Transverse colon (tissue), 4 donors: Measurements from ENCODE around the genes LGALS4, IFNL2 and EID2B.

- PRO-cap, result no peak
- RAMPAGE, long total RNA, 4 experiments, result no peak in any of the 4 experiments
Measured at GRCh38 chr19:38460368-38460669, 26.8 kb downstream of the RYR1 start.

DNA sequence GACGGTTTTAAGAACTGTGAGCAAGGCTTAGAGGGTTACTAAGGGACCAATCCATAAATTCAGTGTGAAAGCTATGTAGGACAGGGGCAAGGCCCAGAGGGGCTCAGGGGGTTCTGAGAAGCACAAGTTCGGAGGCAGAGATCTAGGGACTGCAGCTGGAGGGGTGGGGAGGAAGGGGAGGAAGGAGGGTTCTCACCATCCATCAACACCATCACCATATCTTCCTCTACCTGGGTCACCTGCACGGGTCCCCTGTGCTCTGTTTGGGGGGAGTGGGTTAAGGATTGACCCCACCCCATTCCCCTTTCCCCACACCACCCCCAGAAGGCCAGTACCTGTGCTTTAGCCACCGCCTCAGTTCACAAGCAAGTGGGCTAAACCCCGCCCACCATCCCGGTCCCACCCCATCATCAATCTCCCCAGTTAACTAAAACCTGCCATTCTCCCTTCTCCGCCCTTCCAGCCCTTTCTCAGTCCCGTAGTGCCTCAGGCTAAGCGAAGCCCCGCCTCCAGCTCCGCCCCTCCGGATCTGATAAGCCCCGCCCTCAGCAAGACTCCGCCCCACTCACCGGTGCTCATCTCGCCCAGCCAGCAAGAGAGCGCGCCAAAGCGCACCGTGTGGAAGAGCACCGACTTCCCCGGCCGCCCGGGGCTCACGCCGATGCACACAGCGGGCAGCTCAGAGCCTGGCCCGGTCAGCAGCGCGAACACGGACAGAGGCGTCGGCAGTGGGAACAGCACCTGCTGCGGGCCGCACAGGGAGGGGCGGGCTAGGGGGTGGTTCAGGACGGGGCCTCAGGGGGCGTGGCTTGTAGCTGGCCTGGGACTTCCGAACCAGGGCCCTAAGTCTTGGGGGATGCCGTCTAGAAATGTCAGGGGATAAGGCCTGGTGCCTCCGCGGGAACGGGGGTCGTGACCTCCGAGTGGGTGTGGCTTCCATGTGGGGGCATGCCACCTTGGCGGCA is 21.7 kb downstream of the MAP4K1 start:
- PRO-cap, result no peak
- RAMPAGE, long total RNA, 4 experiments, result no peak in any of the 4 experiments

DNA sequence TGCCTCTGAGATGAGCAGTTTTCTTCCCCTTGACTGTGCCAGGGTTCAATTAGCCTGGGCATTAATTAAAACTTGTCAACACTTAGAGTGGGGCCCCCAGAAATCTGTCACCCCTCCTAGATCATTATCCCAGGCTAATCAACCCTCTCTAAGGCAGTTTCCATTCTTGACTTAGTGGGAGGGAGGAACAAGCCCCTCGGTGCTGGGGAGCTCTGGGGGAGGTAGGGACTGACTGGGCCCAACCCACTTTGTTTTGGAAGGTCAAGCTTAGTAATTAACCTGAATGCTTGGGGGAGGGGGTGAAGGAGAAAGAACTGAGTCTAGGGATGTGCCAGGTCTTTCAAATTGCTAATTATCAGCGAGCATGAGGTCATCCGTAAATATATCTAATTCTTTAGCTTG is 19.2 kb downstream of the ACTN4 start:
- PRO-cap, result no peak
- RAMPAGE, long total RNA, 4 experiments, result no peak in any of the 4 experiments

GRCh38 chr19:38675456-38675691 is 27.9 kb downstream of the ACTN4 start:
- PRO-cap, result no peak
- RAMPAGE, long total RNA, 4 experiments, result no peak in any of the 4 experiments

- PRO-cap, result unidirectional peak, minus-strand start at chr19:38735422; unidirectional peak, minus-strand start at chr19:38735686
- RAMPAGE, long total RNA, 4 experiments, result start-site peak on the minus strand in 1 of 4 experiments, at chr19:38735422-38735690 at its widest, 27 to 64 reads per replicate
Measured at GRCh38 chr19:38734944-38735797, 9.1 kb downstream of the CAPN12 start.

DNA sequence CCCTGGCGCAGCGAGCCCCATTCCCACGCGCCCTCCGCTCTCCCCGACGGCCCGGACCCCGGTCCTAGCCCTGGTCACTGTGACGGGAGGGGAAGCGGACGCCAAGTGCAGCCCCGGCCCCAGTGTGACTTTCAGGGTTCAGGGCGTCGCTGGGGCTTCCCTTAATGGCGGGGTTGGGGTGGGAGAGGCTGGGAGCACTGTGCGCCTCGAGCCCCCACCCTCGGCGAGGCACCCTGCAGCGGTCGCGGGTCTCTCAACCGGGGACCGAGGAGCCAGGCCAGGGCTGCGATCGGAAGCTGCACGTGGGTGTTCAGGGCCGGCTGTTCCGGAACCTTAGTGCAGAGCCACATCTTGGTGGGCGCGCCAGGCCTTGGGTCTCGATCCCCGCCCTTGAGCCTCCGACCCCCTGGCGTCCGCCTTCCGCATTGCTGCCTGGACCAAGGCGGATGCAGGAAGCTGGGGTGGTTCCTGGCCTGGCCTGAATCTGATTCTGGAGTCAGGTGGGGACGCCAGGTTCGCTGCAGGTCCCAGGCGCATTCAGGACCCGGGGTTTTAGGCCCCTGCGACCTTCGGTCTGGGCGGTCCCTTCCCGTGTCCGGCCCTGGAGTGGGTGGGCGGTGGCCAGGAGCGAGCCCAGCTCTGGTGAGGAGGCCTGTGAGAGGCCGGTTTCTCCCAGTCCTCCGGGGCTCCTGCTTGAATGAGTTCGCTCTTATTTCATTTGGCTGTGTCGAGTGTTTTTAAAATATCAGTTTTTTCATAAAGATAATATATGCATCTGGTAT is 3.6 kb downstream of the LGALS7B start:
- PRO-cap, result bidirectional peak, plus-strand start at position 481 of the sequence, minus-strand start at position 392 of the sequence
- RAMPAGE, long total RNA, 4 experiments, result no peak in any of the 4 experiments

DNA sequence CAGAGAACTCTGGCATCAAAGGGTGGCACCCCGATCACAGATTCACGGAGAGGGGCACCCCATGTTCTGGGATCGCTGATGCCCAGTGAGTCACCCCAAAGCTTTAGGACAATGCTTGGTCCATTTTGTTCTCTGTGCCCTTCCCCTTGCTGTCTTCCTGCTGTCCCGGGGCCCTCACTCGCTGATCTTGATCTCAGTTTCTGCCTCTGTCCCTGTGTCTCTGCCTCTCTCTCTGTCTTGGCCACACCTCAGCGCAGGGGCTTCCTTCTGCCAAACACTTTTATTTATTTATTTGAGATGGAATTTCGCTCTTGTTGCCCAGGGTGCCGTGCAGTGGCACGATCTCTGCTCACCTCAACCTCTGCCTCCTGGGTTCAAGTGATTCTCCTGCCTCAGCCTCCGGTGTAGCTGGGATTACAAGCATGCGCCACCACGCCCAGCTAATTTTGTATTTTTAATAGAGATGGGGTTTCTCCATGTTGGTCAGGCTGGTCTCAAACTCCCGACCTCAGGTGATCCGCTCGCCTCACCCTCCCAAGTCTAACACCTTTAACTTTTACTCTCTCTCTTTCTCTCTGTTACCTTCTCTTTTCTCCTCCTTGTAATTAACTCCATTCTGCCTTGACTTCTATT is 8.6 kb downstream of the LGALS4 start:
- PRO-cap, result no peak
- RAMPAGE, long total RNA, 4 experiments, result start-site peak on the minus strand in 1 of 4 experiments, centred at position 270 of the sequence, 22 reads per replicate

- PRO-cap, result bidirectional peak, plus-strand start at chr19:38812804, minus-strand start at chr19:38812819; bidirectional peak, plus-strand start at chr19:38813225, minus-strand start at chr19:38812945
- RAMPAGE, long total RNA, 4 experiments, result start-site peak on the plus strand in 2 of 4 experiments, at chr19:38813215-38813263 at its widest, 10 to 36 reads per replicate; start-site peak on the minus strand in 4 of 4 experiments, at chr19:38812842-38813119 at its widest, 48 to 13,656 reads per replicate
Measured at GRCh38 chr19:38812656-38813438, at the start of gene LGALS4. Gene LGALS4 (minus strand): TSS chr19:38812945.

GRCh38 chr19:38851075-38851696 is 1.4 kb upstream of the HNRNPL start:
- PRO-cap, result no peak
- RAMPAGE, long total RNA, 4 experiments, result no peak in any of the 4 experiments

DNA sequence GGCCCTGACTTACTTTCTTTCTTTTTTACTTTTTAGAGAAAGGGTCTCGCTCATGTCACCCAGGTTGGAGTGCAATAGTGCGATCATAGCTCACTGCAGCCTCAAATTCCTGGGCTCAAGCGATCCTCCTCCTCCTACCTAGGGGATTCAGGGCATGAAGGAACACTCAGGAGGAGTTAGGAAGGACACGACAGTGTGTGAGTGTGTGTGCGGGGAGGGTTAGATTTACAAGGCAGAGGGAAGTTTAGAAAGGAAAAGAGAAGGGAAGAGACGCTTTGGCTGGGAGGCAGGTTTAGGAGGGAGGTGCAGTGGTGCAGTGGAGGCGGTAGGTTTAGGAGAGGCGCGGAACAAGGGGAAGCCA is 657 bp downstream of the SIRT2 start:
- PRO-cap, result unidirectional peak, plus-strand start at position 251 of the sequence
- RAMPAGE, long total RNA, 4 experiments, result no peak in any of the 4 experiments

- PRO-cap, result no peak
- RAMPAGE, long total RNA, 4 experiments, result start-site peak on the minus strand in 1 of 4 experiments, at chr19:38942158-38942277 at its widest, 5 reads per replicate
Measured at GRCh38 chr19:38941366-38942482, 11.0 kb downstream of the MRPS12 start.

GRCh38 chr19:38974942-38975101 is 720 bp downstream of the FBXO17 start:
- PRO-cap, result no peak
- RAMPAGE, long total RNA, 4 experiments, result no peak in any of the 4 experiments

DNA sequence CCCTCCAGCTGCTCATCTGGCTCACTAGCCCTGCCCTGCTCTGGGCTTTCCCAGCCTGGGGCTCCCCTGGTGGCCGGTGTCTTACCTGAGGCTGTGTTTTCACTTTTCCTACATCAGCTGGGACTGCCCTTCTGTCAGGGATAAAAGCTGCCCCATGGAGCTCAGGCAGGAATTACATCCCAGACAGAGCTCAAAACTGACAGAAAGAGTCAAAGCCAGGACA is at the start of gene IFNL2:
Gene IFNL2, plus strand, starts transcription at position 168 of the 223 bp plus-strand sequence.
- PRO-cap, result no peak
- RAMPAGE, long total RNA, 4 experiments, result no peak in any of the 4 experiments

GRCh38 chr19:39355263-39356104 is 13.3 kb downstream of the SAMD4B start:
- PRO-cap, result no peak
- RAMPAGE, long total RNA, 4 experiments, result no peak in any of the 4 experiments

- PRO-cap, result no peak
- RAMPAGE, long total RNA, 4 experiments, result no peak in any of the 4 experiments
Measured at GRCh38 chr19:39357452-39358243, 15.4 kb downstream of the SAMD4B start.

- PRO-cap, result bidirectional peak, plus-strand start at chr19:39398561, minus-strand start at chr19:39398399; bidirectional peak, plus-strand start at chr19:39398797, minus-strand start at chr19:39398721
- RAMPAGE, long total RNA, 4 experiments, result start-site peak on the minus strand in 1 of 4 experiments, at chr19:39398674-39398681 at its widest, 24 reads per replicate
Measured at GRCh38 chr19:39398221-39399436, 7.5 kb downstream of the MED29 start.

GRCh38 chr19:39408289-39409303 is 1.9 kb downstream of the ZFP36 start:
- PRO-cap, result bidirectional peak, plus-strand start at chr19:39408688, minus-strand start at chr19:39408408
- RAMPAGE, long total RNA, 4 experiments, result no peak in any of the 4 experiments

GRCh38 chr19:39457523-39458242 is 12.3 kb downstream of the SUPT5H start:
- PRO-cap, result no peak
- RAMPAGE, long total RNA, 4 experiments, result no peak in any of the 4 experiments

GRCh38 chr19:39497631-39498535 is 864 bp upstream of the DLL3 start:
- PRO-cap, result no peak
- RAMPAGE, long total RNA, 4 experiments, result no peak in any of the 4 experiments

DNA sequence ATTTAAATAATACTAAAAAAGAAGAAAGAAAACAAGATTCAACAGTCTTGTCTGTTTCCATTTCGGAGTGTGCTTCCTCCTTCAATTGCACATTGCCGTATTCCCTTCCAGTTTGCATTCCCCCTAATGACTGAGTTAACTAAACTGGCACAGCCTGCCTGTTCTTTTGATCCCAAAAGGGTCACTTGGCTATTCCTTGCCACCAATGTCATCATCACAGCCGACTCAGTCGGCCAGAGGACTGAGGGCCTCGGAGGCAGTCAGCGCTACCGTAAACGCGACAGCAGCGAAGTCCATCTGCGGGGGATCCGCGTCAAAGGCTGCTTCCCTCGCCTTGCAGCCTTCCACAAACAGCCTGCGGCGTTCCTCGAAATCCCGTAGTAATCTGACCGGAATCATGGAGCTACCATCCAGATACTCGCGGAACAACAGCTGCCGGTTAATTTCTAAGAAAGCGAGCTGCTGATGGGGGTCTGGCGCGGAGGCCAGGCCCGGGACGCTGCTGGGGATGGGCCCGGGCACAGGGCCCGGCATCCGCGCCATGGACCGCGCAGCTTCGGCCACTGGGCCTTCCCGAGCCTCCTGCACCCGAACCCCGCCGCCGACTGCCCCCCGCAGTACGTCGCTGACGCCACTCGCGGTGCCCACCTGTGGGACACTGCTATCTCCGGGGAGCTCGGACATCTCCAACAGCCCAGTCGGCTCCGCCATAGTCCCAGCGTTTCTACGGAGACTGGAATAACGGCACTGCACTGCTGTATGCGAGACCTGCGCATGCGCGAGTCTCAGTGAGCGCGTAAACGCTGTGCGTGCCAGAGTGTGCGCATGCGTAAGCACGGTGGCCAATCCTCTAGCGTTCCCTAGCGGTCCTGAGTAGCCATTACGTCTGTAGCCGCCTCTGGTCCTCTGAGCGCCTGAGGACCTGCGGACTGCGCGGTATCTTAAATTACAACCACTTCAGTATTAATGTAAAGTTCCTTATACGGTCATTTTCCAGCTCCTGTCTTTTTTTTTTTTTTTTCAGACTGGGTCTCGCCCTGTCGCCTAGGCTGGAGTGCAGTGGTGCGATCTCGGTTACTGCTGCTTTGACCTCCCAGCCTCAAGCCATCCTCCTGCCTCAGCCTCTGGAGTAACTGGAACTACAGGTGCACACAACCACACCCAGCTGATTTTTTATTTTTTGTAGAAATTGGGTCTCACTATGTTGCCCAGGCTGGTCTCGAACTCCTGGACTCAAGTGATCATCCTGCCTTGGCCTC is at the start of gene EID2B:
Gene EID2B, minus strand, starts transcription at position 761 of the 1,259 bp plus-strand sequence.
- PRO-cap, result unidirectional peak, minus-strand start at position 726 of the sequence
- RAMPAGE, long total RNA, 4 experiments, result start-site peak on the minus strand in 1 of 4 experiments, centred at position 729 of the sequence, 9 reads per replicate